ENCODE measurements around the genes POU3F4 and TMEM35A.

DNA sequence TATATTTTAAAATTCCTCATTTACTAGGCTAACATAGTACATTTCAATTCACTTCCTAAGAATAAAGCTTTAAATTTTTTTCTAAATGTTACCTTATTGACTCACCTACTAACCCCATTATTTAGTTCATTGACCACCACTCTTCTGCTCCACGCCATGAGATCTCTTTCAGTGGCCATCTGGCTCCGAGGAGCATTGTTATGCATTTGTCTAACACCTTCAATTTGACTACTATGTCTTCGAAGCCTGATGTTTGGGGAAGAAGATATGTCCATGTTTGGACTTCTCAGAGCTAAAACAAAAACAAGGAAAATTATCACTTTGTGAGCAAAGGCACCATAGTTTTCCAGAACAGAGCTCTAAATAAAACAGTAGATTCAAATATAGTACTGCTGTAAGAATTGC, 92.2 kb downstream of the BRWD3 start:
- PRO-cap, result no peak
- RRBS, result no CpG with 5 or more reads among the region's 3 CpGs

GRCh38 chrX:80808506-80809262, 993 bp downstream of the BRWD3 start:
- PRO-cap, result unidirectional peak, minus-strand start at chrX:80808687
- RRBS, result no CpG with 5 or more reads among the region's 33 CpGs

DNA sequence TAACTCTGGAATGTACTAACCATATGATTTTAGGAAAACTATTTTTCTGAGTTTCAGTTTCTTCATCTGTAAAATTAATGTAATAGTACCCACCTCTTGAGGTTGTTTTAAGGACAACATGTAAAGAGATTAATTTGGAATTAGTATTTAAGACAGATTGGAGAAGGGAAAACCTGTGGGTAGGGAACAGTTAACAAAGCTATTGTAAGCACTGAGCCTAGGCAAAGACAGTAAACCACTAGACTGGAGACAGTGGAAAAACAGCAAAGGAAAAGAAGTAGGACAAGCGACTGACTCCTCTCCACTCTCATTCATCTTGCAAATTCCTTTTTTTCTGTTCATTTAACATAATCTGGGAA, 843 bp downstream of the HMGN5 start:
- PRO-cap, result no peak
- RRBS, result no CpG with 5 or more reads among the region's 1 CpG

- PRO-cap, result no peak
- RRBS, result no CpG with 5 or more reads among the region's 3 CpGs
These were observed 972.7 kb upstream of the POU3F4 start for GRCh38 chrX:82535441-82535775.

DNA sequence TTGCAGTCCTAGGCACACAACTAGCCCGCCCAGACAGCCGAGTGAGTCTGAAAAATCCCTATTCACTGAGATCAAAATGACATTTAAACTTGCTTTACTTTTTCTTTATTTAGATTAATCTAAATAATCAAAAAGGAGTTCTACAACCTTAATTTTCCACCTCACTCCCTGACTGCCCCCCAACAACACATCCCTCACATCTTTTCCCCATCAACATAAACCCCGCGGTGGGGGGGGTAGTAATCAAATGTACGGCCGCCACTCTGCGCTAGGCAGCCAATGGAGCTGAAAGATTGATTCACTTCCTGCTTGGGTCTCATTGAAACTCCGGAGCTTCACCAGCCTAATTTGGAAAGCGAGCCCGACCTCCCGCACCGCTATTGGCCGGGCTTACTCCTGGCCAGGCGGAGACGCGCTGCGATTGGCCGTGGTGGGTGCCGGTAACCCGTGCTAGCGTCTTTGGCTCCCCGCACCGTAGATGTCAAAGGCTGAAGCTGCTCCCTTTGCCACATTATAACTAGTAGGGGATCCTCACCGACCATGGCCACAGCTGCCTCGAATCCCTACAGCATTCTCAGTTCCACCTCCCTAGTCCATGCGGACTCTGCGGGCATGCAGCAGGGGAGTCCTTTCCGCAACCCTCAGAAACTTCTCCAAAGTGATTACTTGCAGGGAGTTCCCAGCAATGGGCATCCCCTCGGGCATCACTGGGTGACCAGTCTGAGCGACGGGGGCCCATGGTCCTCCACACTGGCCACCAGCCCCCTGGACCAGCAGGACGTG, at the start of gene POU3F4:
TSS of gene POU3F4 (plus strand) at position 506 of the 783 bp plus-strand sequence.
- PRO-cap, result no peak
- RRBS, result 81% methylated on average over 12 of the region's 32 CpGs

DNA sequence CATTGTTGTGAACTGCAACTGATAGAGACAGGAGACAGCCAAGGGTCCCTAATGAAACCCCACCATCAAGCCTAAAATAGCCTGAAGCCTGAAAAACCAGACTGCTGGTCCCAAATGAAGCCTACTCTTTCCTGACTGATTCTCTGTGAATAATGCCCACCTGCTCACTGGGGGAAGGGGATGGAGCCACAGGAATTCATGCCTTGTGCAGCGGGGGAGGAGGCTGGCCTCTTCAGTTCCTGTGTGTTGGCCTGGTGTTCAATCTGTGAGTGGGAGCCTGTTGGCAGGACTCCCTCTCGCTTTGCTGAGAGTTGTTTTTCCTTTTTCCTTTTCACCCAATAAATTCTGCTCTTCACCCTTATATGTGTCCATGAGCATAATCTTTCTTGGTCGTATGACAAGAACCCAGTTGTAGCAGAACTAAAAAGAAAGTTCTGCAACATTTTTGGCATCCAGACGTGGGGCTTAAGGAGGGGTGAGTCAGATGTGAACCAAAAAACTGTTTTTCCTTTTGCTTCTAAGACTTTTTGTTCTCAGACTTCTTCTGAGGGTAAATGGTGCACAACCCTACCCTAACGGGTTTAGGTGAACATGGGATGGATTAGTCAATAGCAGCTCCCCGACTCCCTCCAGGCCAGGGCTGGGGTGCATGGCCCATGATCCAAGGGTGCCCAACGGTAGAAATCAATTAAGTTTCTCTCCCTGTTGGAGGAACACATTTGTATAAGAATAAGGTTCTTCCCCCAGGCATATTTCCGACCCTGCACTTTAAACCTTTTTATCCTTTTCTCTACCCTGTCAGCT, 235.3 kb upstream of the HDX start:
- PRO-cap, result no peak
- RRBS, result no CpG with 5 or more reads among the region's 8 CpGs

GRCh38 chrX:85375255-85376092, 4.0 kb downstream of the POF1B start:
- PRO-cap, result bidirectional peak, plus-strand start at chrX:85375674, minus-strand start at chrX:85375590
- RRBS, result no CpG with 5 or more reads among the region's 6 CpGs

- PRO-cap, result no peak
- RRBS, result no CpG with 5 or more reads among the region's 3 CpGs
These were observed 297.3 kb downstream of the DACH2 start for GRCh38 chrX:86445521-86445974.

GRCh38 chrX:87409536-87409883, 108.1 kb upstream of the KLHL4 start:
- PRO-cap, result no peak
- RRBS, result no CpG with 5 or more reads among the region's 5 CpGs

- PRO-cap, result no peak
- RRBS, result no CpG with 5 or more reads among the region's 1 CpG
These were observed 349.7 kb downstream of the TGIF2LX start for GRCh38 chrX:90271517-90271716.

DNA sequence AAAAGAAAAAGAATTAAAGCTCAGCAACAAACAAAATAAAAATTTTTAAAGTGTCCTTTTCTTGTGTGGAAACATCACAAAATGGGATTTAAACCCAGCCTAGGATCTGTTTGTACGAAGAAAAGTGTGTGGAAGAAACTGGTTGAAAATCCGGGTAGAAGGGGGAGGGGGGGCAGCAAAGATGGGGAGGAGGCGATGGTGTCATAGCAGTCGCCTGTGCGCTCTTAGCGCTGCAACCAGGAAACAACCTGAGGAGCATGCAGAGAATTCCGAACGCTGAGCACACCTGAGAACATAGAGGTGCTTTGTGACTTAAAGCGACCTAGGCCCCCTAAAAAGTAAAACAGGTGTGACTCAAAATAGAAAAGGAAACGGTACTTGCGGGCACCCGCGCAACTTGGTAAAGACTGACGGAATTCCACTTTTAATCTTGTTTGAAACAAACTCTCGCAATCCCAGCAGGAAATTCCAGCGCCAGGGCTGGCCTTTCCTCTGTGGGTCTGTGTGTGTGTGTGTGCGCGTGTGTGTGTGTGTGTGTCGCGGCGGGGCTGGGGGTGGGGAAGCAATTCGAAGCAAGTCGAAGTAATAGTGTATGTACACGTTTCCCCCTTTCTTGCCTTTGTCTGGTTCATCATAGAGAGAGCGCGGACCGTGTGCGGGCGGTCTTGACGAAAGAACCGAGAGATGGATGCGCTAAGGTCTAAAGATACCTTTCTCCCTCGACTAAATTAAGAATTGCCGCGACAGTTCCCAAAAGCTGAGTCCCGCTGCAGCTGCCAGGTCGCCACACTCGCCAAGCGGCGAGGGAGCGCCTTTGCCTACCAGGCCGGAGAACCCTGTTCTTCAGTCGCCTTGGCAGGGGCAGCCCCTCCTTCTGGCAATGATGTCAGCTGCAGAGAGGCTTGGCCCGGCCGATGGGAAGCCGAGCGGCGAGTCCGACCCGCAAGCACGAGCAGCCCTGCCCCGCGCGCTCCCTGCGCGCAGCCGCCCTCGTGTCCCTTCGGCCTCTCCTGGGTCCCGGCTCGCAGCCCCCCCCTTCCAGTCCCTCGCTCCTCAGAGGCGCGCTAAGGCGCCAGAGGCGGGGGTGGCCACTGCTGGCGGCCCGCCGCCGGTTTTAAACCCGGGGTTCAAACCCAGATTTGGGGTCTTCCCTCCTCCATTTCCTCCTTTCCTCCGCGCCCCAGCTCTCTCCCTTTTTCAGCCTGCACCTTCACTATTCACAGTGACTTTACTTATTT, 2.4 kb downstream of the PCDH11X start:
- PRO-cap, result no peak
- RRBS, result 67% methylated on average over 1 of the region's 73 CpGs

DNA sequence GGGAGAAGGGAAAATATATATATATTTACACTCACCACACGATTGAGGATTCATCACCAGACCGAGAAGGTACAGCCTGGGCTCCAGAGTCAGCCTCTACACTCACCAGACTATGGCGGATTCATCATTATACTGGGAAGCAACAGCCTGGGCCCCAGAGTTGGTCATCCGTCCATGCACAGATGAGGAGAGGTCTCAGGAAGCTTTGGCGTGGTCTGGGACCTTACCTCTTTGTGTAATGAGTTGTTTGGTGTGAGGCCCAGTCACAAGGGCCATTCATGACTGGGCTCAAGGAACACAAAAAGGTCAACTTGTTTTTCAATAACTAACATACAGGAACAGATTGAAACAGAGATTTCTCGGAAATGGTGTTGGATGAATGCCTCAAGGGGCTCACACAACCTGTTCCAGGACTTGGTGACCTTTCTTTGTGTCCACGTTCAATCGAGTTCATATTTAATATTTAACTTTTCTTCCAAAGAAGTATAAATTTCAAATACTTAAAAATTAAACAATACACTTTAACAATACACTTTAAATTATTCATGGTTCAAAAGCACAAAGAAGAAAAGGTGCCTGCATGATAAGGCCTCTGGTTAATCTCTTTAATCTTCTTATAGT, 926.2 kb downstream of the FAM133A start:
- PRO-cap, result no peak
- RRBS, result no CpG with 5 or more reads among the region's 8 CpGs

DNA sequence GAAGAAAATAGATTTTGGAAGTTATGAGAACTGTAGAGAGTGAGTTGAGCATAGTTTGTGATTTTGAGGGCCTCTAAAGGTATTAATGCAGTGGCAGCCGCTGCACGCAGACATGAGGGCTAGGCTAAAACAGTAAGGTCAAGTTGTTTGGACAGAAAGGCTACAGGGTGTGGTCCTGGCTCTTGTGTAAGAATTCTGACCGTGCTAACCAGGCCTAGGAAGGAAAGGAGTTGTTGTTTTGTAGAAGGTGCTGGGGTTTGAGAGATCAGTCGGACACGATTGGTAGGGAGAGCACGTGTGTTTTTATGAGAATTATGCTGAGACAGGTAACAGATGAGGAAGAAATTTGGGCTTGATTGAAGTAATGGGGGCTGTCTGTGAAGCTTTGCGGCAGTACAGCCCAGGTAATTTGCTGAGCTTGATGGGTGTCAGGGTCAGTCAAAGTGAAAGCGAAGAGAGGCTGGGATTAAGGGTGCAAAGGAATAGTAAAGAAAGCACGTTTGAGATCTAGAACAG, 1026.9 kb downstream of the FAM133A start:
- PRO-cap, result no peak
- RRBS, result no CpG with 5 or more reads among the region's 9 CpGs

DNA sequence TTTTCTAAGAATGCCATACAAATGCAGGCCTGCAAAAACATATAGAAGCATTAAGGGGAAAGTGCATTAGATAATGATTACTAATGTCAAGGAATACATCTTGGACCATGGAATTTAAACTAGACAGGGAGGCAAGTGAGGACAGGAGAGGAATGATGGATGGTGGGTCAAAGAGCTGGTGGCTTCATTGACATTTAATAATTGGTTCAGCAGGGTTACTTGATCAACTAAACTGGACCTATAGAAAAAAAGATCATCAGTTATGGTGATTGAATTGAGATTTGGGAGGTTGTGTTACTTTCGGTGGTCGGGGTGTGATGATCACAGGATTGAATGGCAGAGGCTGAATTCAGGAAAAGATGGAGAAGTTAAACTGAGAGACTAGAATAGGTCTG, 162.9 kb downstream of the RPA4 start:
- PRO-cap, result no peak
- RRBS, result no CpG with 5 or more reads among the region's 2 CpGs

GRCh38 chrX:100649024-100649508, 5.1 kb downstream of the SRPX2 start:
- PRO-cap, result bidirectional peak, plus-strand start at chrX:100649191, minus-strand start at chrX:100648967; bidirectional peak, plus-strand start at chrX:100649386, minus-strand start at chrX:100649289
- RRBS, result no CpG with 5 or more reads among the region's 6 CpGs

- PRO-cap, result no peak
- RRBS, result no CpG with 5 or more reads among the region's 2 CpGs
These were observed 8.0 kb downstream of the SRPX2 start for GRCh38 chrX:100651989-100652504.

- PRO-cap, result no peak
- RRBS, result no CpG with 5 or more reads among the region's 11 CpGs
These were observed 10.4 kb downstream of the CSTF2 start for GRCh38 chrX:100830581-100830990.

- PRO-cap, result no peak
- RRBS, result no CpG with 5 or more reads among the region's 19 CpGs
These were observed at the start of gene TMEM35A for GRCh38 chrX:101078634-101079354. Gene TMEM35A, plus strand, starts transcription at chrX:101078879.

GRCh38 chrX:101079762-101080752, 1.4 kb downstream of the TMEM35A start:
- PRO-cap, result no peak
- RRBS, result no CpG with 5 or more reads among the region's 11 CpGs

DNA sequence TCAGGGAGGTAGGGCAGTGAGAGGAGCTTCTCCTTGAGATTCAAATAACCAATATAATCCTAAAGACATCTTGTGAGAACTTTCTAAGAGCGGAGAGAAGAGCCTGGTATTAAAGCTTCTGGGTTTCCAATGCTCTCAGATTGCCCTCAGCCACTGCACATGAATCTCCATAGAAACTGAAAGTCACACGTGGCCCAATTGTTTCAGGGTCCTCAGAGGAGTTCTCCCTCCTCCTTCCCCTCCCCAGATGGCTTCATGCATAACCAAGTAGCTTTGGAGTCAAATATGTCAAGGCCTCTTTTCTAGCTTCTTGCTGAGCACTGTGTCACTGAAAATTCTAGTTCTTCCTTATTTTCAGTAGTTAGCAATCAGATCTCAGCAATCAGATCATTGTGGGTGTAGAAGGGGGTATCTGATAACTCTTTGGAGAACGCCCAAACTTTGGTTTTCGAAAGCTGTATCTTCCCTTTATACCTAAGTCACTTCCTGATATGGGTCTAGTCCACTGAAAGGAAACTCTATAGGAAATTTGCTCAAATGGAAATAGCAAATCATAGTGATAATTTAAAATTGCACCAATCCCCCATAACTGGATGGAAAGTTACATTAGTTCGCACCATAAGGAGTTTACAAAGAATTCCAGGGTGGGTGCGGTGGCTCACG, 2.2 kb downstream of the BTK start:
- PRO-cap, result no peak
- RRBS, result no CpG with 5 or more reads among the region's 7 CpGs